Hair follicle dermal papilla cell (primary cell): ENCODE measurements around a stretch of chr1.

DNA sequence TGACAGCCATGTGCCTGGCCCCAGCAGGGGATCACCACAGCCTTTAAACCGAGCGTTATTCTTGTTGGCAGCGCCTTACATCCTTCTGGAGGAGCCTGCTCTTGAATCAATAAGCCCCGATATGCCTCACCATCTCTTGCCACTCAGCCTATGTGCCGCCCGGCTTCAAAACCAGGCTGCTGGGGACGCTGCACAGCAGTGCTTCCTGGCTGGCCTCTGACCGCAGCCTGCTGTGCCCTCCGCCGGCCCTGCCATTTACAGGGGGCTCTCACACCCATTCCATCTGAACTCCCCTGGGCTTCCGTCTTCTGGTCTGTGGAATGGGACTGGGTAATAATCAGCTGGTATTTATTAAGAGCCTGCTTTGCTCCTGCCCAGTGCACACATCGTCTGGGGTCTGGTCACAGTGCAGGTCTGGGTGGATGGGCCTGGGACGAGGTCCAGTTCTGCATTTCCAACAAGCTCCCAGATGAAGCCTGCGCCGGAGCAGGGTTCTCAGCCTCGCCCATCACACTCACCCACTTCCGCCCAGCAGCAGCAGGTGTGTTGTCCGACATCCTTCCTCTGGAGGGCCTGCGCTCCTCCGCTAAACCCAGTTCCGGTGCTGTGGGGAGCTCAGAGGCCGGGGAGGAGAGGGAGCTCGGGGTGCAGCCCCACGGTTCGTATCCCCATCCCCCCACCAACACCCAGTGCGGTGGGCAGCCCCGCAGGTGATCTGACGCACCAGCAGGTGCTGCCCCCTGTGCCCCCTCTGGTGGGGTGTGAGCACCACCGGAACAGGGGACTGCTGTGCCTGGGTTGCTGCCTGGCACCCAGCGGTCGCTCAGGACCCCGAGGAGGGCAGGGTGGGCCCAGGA is 3.2 kb upstream of the PEX10 start:
- CAGE, long polyA plus RNA = no peak

GRCh38 chr1:2416212-2416895 is 4.0 kb upstream of the PEX10 start:
- CAGE, long polyA plus RNA = no peak

GRCh38 chr1:2482605-2483017 is 6.5 kb downstream of the PLCH2 start:
- CAGE, long polyA plus RNA = no peak

DNA sequence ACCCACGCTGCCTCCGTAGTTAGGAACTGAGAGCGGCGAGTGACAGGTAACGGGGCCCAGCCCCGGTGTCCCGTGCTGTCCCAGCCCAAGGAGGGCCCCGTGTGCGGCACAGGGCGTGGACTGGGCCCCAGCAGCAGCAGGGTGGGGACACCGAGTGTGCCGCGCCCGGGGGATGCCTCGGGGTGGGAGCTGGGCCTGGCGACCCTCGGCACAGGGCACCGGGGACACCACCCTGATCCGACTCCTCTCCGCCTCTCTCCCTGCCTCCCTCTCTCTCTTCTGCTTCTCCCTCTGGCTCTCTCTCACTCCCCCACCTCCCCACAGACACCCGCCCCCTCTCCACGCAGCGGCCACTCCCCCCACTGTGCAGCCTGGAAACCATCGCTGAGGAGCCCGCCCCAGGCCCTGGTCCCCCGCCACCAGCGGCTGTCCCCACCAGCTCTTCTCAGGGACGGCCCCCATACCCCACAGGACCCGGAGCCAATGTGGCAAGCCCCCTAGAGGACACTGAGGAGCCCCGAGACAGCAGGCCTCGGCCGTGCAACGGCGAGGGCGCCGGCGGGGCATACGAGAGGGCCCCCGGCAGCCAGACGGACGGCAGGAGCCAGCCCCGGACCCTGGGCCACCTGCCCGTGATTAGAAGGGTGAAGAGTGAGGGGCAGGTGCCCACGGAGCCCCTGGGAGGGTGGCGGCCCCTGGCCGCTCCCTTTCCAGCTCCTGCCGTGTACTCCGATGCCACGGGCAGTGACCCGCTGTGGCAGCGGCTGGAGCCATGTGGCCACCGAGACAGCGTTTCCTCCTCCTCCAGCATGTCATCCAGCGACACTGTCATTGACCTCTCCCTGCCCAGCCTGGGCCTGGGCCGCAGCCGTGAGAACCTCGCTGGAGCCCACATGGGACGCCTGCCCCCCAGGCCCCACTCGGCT is 22.5 kb downstream of the PANK4 start:
- CAGE, long polyA plus RNA = no peak

- CAGE, long polyA plus RNA = no peak
Observed at GRCh38 chr1:2530757-2531292, 762 bp upstream of the HES5 start.

- CAGE, long polyA plus RNA = no peak
Observed at GRCh38 chr1:2546297-2547225, 9.6 kb upstream of the TNFRSF14 start.

- CAGE, long polyA plus RNA = no peak
Observed at GRCh38 chr1:2592638-2593169, 6.1 kb downstream of the PRXL2B start.

DNA sequence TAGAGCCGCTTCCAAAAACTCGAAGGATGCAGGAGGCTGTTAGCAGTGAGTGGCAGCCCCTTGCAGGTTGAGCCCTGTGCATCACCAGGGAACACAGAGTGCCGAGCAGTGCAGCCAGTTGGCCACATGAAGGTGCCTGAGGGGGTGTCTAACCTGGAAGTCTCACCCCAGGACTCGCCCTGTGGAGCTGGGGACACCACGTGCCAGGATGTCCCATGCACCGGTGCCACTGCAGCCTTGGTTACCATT is 17.0 kb upstream of the ACTRT2 start:
- CAGE, long polyA plus RNA = no peak

GRCh38 chr1:3071348-3071900 is 2.4 kb downstream of the PRDM16 start:
- CAGE, long polyA plus RNA = no peak

GRCh38 chr1:3074173-3075270 is 5.5 kb downstream of the PRDM16 start:
- CAGE, long polyA plus RNA = no peak

DNA sequence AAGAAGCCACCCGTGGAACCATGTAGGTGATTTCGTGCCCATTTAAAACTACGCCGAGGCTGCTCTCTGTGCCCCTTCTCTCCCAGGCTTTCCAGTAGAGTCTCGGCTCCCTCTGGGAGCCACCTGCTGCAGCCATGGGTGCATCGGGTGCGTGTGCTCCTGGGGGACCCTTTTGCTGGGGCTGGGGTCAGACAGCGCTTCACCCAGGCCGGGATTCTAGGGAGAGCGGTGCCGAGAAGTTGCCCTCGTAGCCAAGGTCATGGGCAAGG is 27.8 kb downstream of the PRDM16 start:
- CAGE, long polyA plus RNA = no peak

DNA sequence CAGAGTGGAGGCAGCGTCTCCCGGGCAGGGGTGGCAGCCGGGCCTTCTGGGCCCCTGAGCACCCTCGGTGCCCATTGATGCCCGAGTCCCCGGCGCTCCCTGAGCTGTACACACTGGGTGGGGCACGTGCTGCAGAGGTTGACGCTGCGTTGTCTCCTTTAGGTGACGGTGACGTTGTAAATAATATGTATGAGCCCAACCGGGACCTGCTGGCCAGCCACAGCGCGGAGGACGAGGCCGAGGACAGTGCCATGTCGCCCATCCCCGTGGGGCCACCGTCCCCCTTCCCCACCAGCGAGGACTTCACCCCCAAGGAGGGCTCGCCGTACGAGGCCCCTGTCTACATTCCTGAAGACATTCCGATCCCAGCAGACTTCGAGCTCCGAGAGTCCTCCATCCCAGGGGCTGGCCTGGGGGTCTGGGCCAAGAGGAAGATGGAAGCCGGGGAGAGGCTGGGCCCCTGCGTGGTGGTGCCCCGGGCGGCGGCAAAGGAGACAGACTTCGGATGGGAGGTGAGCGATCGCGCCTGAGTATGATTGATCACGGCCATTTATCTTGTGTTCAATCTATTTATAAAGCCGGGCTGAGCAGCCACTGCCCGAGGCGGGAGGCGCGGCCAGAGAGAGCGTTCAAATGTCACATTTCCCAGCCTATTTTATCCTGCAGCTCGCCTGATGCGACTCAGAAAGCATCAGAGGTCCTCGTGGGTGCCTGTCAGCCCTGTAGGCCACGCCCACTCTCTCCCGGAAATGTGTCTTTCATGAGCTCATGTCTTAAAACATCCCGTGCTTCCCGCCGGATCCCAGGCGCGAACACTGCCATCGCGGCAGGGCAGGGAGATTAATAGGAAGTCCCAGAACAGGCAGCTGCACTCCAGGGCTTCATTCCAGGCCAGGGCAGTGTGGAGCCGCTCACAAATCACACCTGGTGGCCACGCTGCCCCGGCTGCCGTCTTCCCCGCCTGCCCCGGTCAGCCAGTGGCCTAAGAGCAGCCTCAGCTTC is 117.3 kb downstream of the PRDM16 start:
- CAGE, long polyA plus RNA = no peak

DNA sequence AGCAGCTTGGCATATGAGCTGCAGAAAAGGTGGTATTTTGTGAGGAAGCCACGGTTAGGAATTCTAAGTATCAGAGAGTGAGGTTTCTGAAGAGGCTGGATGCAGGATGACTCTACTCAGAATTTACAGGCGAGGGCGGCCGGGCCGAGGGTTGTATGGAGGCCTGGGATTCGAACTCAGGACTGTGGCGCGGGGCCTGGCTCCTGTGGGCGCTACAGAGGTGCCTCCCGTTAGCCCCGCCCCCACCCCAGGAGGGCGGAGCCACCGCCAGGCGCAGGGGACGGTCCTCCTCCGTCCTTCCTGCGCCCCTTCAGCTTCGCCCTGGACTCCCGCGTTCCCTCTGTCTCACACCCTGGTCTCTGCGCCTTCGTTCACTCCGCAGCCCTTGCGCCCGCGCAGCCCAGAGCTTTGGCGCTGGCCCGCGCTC is 178.3 kb downstream of the PRDM16 start:
- CAGE, long polyA plus RNA = no peak

DNA sequence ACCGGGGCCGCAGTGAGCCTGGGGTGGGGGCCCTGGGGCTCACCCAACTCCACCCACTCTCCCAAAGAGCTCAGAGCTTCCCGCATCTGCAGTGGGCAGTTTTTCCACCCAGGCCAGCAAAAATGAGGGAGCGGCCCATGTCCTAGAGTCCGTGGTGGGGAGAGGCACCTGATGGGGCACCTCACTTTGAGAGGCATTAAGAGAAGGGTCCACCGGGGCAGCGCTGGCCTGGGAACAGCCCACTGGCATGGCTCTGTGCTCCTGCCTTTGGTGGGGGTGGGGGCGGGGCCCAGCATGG is 105.8 kb upstream of the ARHGEF16 start:
- CAGE, long polyA plus RNA = no peak

GRCh38 chr1:3423171-3423930 is 31.1 kb upstream of the ARHGEF16 start:
- CAGE, long polyA plus RNA = no peak

DNA sequence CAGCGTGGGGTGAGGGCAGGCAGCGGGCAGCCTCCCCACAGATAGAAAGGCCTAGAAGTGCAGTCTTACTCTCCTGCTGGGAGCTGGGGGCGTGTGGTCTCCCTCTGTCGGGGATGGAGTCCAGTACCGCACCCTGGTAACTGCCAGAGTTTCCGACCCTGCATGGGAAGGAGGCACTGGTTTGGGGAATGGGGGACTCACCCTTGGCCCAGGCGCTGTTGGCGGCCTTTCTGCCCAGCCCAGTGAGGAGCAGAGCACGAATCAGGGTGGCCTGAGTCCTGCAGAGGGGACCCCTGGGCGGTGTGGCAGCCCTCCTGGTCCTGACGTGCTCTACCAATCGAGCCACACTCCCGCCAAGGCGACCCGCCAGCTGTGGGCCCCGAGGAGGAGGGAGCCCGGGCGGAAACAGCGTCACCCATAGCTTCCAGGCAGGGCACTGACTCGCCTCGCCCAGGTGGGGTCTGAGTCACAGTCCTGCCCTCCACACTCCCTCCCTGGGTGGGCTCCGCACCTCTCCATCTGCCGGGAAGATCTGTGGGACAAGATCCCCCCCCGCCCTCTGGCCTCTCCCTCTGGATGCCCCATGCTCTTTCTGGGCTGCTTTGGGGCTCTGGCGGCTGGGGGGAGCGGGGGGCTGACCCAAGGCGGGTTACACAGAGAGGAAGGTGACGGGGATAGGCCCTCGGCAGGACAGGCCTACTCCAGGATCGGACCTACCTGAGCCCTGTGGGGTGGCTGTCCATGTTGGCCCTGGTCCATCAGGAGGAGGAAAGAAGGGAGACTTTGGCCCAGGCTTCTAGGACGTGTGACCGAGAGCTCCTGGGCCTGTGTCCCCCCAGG is 13.8 kb downstream of the ARHGEF16 start:
- CAGE, long polyA plus RNA = no peak

DNA sequence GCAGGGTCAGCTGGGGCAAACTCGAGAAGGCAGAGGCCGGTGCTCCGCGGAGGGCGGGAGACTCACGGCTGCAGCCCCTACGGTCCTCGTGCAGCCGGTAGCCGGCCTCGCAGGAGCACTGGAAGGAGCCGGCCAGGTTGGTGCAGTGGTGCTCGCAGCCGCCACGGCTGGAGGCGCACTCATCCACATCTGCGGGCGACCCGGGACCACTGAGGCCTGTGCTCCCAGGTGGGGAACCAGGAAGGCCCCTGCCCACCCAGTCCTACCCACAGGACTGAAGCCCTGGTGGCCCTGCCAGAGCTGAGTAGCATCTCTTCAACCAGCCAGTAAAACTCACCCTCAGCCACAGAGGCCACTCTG is 55.3 kb downstream of the ARHGEF16 start:
- CAGE, long polyA plus RNA = no peak

- CAGE, long polyA plus RNA = no peak
Observed at GRCh38 chr1:3539893-3540309, 71.4 kb downstream of the MEGF6 start.

DNA sequence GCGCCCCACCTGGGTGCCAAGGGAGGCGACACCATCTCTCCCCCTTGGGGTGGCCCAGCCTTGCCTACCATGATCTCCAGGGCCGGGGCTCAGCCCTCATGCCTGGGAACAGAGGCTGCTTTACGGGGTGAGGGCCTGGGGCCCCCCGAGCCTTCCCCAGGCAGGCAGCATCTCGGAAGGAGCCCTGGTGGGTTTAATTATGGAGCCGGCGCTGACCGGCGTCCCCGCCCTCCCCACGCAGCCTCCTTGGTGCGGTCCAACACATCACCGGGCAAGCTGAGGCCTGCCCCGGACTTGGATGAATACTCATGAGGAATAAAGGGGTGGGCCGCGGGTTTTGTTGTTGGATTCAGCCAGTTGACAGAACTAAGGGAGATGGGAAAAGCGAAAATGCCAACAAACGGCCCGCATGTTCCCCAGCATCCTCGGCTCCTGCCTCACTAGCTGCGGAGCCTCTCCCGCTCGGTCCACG is 38.0 kb downstream of the TP73 start:
- CAGE, long polyA plus RNA = no peak

- CAGE, long polyA plus RNA = no peak
Observed at GRCh38 chr1:3752838-3753315, 627 bp downstream of the CCDC27 start.